ENCODE measurements around a stretch of chr1.

DNA sequence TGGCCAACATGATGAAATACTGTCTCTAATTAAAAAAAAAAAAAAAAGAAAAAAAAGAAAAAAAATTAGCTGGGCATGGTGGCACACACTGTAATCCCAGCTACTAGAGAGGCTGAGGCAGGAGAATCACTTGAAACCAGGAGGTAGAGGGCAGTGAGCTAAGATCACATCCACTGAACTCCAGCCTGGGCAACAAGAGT is 191.5 kb upstream of the SGIP1 start:
- PRO-cap = no peak
- RAMPAGE, long total RNA = no peak

- PRO-cap = no peak
- RAMPAGE, long total RNA = no peak
These were observed 191.2 kb upstream of the SGIP1 start for GRCh38 chr1:66342745-66343068.

DNA sequence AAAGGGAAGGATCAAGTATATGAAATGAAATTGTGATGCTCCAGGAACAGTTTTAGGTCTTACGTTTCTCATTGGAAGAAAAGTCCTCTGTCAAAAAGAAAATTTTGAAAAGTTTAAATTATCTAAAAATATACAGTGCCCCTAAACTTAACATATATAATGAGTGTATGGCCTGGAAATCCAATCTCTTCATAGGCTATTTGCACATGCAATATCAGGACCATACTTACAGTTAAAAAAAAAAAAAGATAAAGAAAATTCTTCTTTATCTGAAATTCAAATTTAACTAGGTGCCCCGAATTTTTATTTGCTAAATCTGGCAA is 185.6 kb upstream of the SGIP1 start:
- PRO-cap = no peak
- RAMPAGE, long total RNA = no peak

- PRO-cap = no peak
- RAMPAGE, long total RNA = no peak
These were observed 175.2 kb upstream of the SGIP1 start for GRCh38 chr1:66358603-66359287.

DNA sequence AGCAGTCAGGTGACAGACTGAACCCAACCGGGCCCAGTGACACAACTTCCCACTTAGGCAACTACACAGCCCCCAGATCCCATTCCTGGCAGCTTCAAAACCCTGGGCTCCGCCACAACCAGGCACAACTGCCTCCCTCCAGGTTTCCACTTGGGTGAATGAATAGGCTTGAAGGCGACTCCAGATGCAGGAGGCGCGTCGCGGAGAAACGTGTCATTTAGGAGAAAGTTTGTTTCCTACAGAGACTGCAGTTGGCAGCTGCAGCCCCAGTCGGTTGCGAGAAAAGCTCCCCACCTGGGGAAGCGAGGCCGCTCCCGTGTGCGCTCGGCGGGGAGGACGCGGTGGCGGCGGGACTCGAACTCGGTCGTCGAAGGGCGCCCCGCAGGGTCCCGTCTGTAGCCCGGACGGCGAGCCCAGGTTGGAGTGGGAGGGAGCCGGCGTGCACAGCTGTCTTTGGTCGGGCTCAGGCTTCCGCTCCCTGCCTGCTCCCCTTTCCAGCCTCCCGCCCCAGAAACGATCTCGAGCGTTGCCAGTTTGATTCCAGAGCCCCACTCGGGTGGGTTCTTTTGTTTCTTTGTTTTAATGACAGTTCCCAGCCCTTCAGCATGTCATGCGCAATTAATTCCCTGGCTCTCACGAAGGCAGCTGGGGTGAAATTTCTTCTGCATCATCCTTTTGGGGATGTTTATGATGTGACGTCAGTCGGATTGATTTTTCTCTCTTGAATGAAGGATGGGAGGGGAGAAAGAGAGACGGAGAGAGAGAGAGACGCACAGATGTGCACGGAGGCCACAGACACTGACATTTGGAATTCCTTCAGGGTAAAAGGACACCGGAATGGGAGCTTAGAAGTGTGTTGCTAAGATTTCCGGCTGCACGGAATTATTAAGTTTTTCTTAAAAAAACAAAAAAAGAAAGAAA is 841 bp upstream of the SGIP1 start:
- PRO-cap = no peak
- RAMPAGE, long total RNA = no peak

GRCh38 chr1:66543362-66543945 is 9.5 kb downstream of the SGIP1 start:
- PRO-cap = no peak
- RAMPAGE, long total RNA = no peak

- PRO-cap = no peak
- RAMPAGE, long total RNA = no peak
These were observed 29.5 kb downstream of the SGIP1 start for GRCh38 chr1:66563443-66563869.

- PRO-cap = no peak
- RAMPAGE, long total RNA = no peak
These were observed 30.5 kb downstream of the SGIP1 start for GRCh38 chr1:66564480-66564827.

- PRO-cap = no peak
- RAMPAGE, long total RNA = no peak
These were observed 23.2 kb upstream of the DYNLT5 start for GRCh38 chr1:66728976-66729472.

GRCh38 chr1:66758025-66758748 is 5.9 kb downstream of the DYNLT5 start:
- PRO-cap = no peak
- RAMPAGE, long total RNA = no peak

DNA sequence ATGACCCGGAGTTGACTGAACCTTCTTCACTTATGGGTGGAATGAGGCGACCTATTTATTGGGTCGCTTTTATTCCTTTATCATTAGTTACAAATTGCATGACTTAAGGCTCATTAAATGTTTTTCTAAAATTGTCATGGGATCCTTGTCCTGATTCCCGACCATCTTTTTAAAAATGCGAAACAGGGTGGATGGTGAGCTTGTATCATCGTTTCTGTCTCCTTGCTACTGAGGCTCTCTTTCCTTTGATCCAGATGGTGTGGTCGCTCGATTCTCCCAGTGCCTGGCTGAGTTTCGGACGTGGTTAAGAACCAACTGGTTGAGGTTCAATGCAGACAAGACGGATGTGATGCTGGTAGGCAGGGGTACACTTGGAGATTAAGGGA is 1.1 kb downstream of the MIER1 start:
- PRO-cap = no peak
- RAMPAGE, long total RNA = no peak

GRCh38 chr1:66934267-66935125 is 9.7 kb downstream of the MIER1 start:
- PRO-cap = no peak
- RAMPAGE, long total RNA = no peak

- PRO-cap = no peak
- RAMPAGE, long total RNA = no peak
These were observed 41.0 kb downstream of the IL23R start for GRCh38 chr1:67207219-67207717.

DNA sequence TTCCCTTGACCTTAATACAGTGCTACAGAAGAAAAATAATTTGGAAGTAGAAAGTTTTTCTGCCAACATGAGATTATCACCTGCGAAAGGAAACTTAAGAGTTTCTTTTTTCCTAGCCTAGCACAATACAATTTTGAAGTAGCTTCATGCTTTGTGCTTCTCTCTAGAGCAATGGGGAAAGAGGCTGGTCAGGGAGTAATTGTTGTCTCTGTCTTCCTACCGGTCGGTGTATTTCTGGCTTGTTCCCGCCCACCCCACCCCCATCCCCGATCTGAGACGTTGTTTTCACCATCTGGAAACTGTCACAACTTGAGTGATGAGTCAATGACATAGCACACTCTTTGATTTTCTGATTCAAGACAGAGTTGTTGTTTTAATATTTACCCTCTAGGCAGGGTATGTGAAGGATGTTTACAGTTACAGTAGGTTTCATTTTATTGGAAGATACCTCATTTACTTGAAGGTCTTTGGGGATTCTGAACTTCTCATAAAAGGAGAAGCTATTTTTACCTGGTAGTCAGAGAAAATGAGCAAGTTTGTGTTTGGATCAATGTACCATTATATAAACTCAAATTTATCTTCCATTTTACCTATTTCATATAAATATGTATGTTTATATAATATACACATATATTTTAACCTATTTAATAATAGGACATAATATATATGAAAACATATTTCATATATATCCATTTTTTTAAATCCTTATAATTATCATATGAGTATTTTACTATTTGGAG is 7.1 kb downstream of the IL12RB2 start:
- PRO-cap = no peak
- RAMPAGE, long total RNA = no peak

DNA sequence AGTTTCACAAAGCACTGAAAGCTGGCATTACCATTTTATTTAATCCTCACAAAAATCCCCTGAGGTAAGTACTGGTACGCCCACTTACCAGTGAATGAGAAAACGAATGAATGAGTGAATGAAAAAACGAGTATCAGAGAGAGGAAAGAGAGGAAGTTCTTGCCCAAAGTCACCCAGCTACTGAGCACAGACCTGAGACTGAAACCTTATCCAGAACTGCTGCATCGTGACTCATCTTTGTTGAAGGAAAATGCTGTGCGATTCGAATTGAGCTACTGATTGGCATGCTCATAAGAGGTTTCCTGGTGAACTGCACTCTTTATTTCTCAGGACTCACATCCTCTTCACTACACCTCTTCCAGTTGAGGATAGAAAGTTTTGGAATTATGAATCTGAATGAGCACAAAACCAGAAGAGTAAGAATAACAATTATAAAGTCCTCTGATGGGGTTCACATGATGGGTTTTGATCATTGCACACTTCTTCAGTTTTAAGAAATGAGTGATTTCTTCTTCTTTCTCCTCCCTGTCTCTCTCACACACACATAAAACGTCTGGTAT is 32.0 kb downstream of the IL12RB2 start:
- PRO-cap = no peak
- RAMPAGE, long total RNA = no peak

GRCh38 chr1:67428790-67429471 is 1.3 kb downstream of the SERBP1 start:
- PRO-cap = no peak
- RAMPAGE, long total RNA = no peak

DNA sequence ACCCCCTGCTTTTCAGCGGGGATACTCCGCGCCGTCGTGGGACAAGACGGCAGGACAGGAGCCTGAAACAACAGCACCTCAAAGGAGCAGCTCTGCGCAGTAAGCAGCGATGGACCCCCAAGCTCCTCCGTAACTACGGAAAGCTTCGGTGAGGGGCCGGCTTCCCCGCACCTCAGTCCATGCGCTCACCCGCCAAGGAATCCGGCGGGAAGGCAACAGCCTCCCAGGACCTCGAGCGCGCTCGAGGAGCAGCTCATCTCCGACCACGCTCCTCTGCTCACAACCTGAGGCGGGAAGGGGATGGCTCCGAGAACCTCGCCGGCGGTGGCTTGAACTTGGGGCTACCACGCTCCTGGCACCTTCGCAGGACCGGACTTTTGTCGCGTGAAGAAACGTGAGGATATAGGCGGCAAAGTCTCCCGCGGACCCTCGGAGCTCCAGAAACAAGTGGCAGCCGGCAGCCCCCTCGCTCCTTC is 692 bp downstream of the SERBP1 start:
- PRO-cap = no peak
- RAMPAGE, long total RNA = no peak

DNA sequence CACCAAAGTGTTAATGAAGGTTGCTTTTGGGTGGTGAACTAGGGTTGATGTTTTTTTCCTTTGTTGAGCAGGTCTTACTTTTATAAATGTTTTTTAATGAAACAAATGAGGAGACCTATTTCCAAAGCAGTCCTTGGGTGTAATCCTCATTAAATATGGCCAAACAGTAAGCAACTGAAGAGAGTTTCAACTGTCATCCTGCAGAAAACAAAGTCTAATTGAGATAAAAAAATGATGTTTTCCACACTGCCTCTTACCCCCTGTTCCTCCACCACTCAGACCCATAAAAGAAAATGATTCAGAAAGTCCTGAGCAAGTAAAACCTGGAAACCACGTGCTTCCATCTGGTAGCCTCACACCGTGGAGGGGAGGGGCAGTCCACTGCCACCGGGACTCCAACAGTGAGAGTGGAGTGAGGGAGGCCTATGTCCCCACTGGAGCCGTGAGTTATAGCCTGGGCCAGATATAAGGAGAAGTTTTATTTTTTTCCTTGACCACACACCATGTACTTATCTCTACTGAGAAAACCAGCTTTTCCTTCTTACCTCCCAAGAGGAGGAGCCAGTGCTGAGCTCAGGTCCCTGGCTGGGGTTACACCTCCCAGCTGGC is 48.8 kb upstream of the SERBP1 start:
- PRO-cap = no peak
- RAMPAGE, long total RNA = no peak

- PRO-cap = no peak
- RAMPAGE, long total RNA = no peak
These were observed 92.6 kb upstream of the SERBP1 start for GRCh38 chr1:67522565-67523384.

DNA sequence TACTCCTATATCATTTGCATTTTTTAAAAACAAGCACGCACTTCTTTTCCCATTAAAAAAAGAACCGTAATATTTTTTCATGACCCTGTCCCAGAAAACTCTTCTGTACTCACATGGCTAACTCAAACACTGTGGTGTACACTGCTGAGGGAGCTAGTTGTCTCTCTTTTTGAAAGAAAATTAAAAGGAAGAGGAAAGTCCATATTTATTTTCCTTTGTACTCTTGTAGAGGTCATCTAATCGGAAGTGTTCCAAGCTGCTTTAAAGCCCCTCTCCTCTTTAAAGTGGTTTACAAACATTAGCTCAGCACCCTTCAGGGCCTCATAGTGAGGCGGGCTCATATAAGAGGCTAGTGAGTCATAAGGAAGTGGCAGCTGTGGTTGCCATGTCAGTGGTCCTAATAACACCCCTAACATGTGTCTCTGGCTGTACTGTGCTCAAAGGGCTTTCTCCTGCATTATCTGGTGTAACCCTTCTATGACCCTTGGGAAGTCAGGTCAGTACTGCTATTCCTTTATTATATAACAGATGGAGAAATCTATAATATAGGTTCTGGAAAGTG is 104.4 kb upstream of the SERBP1 start:
- PRO-cap = no peak
- RAMPAGE, long total RNA = no peak